Non-pigmented ciliary epithelial cell (primary cell): ENCODE results near the genes EIF1AX, PHEX, PDK3 and PCYT1B.

- RRBS: no CpG with 5 or more reads among the region's 5 CpGs
These were observed 125.5 kb upstream of the MAP3K15 start for GRCh38 chrX:19640875-19641226.

- RRBS: no CpG with 5 or more reads among the region's 4 CpGs
These were observed 158.1 kb upstream of the MAP3K15 start for GRCh38 chrX:19673440-19673733.

DNA sequence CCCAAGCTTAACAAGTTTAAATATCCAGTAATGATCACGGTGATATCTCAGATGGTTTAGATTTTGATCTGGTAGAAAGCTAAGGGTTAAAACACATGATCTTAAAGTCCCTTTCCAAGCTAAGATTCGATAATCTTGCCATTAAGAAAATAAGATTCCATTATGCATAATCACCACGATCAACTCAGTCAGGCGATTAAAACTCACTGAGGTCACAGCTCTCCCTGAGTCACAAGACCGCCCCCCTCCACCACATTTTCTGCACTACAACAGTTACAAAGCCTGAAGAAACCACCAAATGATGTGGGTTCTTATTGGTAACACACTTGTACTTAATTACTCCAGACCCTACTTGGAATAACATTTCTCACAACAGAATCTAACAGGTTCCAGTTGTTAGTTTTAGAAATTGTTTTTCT, 62.8 kb downstream of the SH3KBP1 start:
- RRBS: no CpG with 5 or more reads among the region's 5 CpGs

GRCh38 chrX:19833065-19834090, 54.0 kb downstream of the SH3KBP1 start:
- RRBS: no CpG with 5 or more reads among the region's 6 CpGs

- RRBS: no CpG with 5 or more reads among the region's 4 CpGs
These were observed 46.5 kb downstream of the SH3KBP1 start for GRCh38 chrX:19840811-19841412.

DNA sequence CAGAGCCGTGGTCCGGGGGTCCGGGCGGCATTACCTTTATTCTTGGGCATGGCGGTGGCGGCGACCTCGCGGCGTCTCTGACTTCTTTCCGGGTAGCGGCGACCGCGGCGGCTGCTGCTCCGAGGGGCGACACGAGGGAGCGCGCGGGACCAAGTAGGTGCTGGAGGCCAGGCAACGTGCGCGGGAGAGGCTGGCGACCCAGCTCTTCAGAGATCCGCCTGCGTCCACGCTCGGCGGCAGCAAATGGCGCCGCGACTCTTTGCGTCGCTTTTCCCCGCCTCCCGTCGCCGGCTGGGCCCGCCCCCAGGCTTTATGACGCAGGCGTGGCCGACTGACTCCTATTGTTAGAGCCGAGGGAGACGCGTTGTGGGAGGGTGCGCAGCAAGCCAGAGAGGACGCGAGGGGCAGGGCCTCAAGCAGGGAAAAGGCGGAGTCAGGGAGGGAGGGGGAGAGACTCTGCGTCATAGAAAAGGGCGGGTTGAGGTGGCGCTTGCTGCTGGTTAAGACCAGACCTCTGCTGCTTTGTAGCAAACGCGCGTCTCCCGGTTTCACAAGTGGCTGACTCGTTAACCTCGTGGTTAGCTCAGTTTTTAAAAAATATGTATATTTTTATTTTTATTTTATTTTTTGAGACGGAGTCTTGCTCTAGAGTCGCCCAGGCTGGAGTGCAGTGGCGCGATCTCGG, at the start of gene EIF1AX:
Gene EIF1AX (minus strand): TSS at position 248 of the 685 bp plus-strand sequence.
- RRBS: under 1% methylated on average over 9 of the region's 65 CpGs

GRCh38 chrX:20377952-20378437, 111.3 kb upstream of the RPS6KA3 start:
- RRBS: no CpG with 5 or more reads among the region's 2 CpGs

GRCh38 chrX:21437003-21437410, 62.8 kb downstream of the CNKSR2 start:
- RRBS: no CpG with 5 or more reads among the region's 1 CpG

GRCh38 chrX:21438703-21439164, 64.5 kb downstream of the CNKSR2 start:
- RRBS: no CpG with 5 or more reads among the region's 2 CpGs

GRCh38 chrX:22032063-22032512, at the start of gene PHEX:
PHEX (plus strand) TSS chrX:22032325.
- RRBS: no CpG with 5 or more reads among the region's 1 CpG

GRCh38 chrX:23682036-23682619, 14.8 kb downstream of the PRDX4 start:
- RRBS: no CpG with 5 or more reads among the region's 5 CpGs

DNA sequence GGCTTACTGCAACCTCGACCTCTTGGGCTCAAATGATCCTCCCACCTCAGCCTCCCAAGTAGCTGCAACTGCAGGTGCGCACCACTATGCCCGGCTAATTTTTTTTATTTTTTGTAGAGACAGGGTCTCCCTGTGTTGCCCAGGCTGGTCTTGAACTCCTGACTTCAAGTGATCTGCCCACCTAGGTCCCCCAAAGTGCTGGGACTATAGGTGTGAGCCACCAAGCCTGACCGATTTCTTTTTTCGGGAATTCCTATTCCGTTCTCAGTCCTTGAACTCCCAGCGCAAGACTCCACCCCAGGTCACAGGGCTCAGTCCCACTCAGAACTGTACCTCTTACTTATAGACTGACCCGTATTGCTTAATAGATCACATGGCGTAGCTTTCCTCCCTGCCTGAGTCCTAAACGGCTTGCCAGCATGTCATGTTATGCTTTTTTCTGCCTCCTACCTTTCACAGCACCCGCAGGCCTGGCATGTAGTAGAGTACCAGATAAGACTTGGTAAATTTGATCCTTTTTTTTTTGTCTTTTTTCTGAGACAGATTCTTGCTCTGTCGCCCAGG, 22.3 kb downstream of the SAT1 start:
- RRBS: no CpG with 5 or more reads among the region's 12 CpGs

GRCh38 chrX:23883439-23883916, 24.3 kb downstream of the APOO start:
- RRBS: no CpG with 5 or more reads among the region's 8 CpGs

GRCh38 chrX:24166222-24167113, 16.9 kb downstream of the ZFX start:
- RRBS: no CpG with 5 or more reads among the region's 5 CpGs

DNA sequence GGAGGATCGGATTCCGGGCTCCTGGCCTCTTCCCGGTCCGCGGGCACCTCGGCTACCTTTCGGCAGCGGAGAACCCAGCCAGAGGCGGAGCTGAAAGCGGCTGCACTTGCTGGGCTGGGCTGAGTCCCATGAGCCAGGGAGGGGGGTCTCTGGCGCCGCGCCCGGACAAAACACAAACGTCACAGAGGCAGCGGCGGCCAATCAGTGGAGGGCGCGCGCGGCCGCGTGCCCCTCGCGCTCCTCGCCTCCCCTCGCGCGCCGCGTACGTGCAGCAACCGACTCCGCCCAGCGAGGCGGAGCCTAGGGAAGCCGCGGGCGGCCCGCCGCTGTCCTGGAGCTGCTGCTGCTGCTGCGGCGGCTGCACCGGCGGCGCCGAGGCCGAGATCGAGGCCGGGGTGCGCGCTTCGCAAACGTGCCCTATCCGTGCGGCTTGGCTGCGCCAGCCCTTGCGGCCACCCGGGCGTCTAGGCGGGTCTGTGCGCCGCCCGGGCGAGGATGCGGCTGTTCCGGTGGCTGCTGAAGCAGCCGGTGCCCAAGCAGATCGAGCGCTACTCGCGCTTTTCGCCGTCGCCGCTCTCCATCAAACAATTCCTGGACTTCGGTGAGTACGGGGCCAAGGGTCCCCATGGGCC, at the start of gene PDK3:
Gene PDK3 (plus strand): TSS at position 326 of the 632 bp plus-strand sequence.
- RRBS: 1% methylated on average over 19 of the region's 78 CpGs

- RRBS: no CpG with 5 or more reads among the region's 2 CpGs
These were observed 14.0 kb downstream of the PDK3 start for GRCh38 chrX:24479047-24479589.

GRCh38 chrX:24646500-24647631, at the start of gene PCYT1B:
PCYT1B (minus strand) TSS chrX:24647347.
- RRBS: 2% methylated on average over 6 of the region's 37 CpGs

DNA sequence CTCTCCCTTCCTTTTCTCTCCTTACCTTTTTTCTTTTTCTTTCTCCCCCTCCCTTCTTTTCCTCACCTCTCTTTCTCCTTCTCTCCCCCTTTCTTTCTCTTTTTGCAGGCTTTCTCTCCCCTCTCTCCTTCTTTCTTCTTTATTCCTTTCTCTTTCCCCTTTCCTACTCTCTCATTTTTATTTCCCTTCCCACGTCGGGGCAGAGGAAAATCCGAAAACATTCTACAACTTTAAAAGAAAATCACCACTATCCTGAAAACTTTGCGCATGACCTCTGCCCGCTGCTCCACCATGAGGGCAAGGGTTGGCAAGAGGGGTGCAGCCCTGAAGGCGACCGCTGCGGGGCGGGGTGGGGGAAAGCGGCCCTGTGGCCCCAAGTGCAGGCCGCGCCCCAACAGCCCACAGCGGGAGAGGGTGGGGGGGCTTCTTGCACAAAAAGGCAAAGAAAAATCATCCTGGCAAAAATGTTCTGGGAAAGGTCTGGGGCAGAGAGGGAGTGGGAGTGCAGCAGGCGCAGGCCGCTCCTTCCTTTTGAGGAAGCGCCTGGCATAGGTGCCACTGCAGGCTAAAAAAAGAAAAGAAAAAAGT, 1.6 kb downstream of the ARX start:
- RRBS: no CpG with 5 or more reads among the region's 16 CpGs

DNA sequence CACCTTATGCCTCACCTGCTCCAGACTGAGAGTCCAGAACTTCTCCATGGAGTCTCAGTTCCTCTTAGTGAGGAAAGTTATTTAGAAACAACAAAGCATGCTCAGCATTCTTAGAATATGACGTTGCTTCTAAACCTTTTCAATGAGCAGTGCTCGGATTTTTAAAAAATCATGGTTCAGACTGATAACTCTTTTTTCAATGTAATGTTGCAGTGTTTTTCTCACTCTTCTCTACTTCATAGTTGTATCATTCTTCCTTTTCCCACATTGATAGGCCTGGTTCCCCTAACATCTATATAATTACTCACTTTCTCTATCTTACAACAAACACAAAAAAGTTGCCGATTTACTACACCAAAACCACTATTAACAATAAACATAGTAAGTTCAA, 106.2 kb upstream of the IL1RAPL1 start:
- RRBS: no CpG with 5 or more reads among the region's 3 CpGs

GRCh38 chrX:31670077-31670690, 598.3 kb upstream of the FTHL17 start:
- RRBS: no CpG with 5 or more reads among the region's 4 CpGs